SK-N-DZ (cell line): Measurements from ENCODE around the genes FDXR, CDR2L, NT5C and SMIM5.

RAMPAGE:
- cytosol, long total RNA = no peak
- nucleus, long total RNA = no peak
These were observed 32.0 kb downstream of the GRIN2C start for GRCh38 chr17:74827614-74828214.

DNA sequence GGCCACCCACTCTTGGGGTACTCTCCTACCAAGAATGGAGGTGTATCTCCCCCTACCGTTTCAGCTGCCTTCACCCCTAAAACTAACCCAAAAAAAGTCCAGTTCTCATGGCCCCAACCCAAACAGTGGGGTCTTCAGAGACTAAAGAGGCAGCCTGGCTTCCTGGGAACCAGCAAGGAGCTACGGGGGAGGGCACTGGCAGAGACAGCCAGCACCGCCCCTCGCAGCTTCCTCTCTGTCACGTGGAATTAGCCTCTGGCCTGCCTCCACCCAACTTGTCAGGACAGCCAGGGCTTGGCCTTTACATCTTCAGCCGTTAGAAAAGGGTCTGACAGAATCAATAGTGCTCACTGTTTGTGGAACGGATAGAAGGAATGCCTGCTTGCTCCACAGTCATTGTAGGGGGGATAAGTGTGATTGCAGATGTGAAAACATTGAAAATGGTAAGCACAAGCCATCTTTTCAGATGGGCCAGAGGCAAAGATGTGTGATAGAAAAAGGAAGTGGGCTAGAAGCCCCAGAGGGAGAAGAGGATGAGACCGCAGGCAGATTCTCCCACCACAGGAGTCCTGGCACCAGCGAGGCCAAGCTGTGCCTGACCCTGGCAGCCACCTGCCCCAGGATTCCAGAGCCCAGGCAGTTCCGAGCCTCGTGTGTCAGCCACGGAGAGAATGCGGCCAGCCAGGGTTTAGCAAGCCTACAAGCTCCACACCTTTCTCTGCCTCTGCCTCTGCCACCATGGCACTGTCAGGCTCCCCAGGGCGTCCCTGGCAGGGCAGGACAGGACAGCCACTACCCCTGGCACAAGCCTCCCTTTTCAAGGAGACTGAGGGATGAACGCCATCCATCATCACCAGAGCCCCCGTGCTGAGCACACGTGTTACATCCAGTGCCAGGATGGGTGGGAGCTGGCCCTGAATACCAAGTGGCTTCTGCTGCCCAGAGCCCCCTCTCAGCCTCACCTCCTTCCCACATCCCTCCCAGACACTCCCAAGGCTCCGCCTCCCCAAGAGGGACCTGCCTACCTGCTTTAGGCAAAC, 18.5 kb downstream of the GRIN2C start:
RAMPAGE:
- cytosol, long total RNA = no peak
- nucleus, long total RNA = no peak

DNA sequence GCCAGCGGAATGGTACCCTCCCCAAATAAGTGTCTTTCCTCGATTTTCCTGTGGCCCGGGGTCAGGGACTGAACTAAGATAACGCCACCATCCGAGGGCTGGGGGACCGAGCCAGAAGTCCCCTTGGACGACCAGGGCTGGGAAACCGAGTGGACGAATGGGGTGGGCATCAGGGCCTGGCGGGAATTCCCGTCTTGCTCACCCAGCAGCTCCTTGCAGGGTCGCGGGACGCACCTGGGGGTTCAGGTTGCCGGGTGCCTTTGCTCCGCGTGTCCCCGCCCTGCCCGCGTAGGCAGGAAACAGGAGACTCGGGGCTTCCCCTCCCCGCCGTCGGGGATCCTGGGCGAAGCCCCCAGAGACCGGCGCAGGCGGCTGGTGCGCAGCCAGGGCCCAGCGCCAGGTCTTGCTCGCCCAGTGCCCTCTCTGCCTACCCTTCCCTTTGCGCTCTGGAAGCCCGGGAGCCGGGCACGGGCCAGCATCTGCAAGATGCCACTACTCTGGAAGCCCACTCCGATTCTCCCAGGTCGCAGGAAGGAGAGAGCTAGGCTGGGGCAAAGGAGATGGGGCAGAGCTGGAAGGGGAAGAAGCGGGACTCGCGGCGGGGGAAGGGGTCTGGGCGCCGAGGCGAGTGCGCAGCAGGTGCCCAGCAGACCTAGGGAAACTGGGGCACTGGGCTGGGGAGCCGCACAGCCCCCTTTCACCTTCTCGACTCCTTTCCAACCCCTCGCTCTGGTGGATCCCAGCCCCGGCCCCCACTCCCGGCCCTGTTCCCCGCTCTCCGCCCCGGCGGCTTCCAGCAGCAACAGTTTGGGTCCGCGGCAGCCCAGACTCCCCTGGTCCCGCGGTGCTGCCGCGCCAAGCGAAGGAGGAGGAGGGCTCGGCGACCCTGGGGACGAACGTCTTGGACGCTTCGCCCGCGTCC, 823 bp upstream of the GRIN2C start:
RAMPAGE:
- cytosol, long total RNA = no peak
- nucleus, long total RNA = no peak

GRCh38 chr17:74872814-74873851, at the start of gene FDXR:
Gene FDXR, minus strand, starts transcription at chr17:74872994.
RAMPAGE:
- cytosol, long total RNA = start-site peak on the minus strand at chr17:74872992-74873044, 51 and 45 reads in 2 replicates
- nucleus, long total RNA = start-site peak on the minus strand at chr17:74872968-74873025, 35 and 23 reads in 2 replicates

RAMPAGE:
- cytosol, long total RNA = no peak
- nucleus, long total RNA = no peak
These were observed at the start of gene CDR2L for GRCh38 chr17:74987189-74987745. Gene CDR2L, plus strand, starts transcription at chr17:74987632.

GRCh38 chr17:75003937-75004852, 8.3 kb upstream of the MRPL58 start:
RAMPAGE:
- cytosol, long total RNA = no peak
- nucleus, long total RNA = no peak

RAMPAGE:
- cytosol, long total RNA = no peak
- nucleus, long total RNA = no peak
These were observed 14.5 kb downstream of the ATP5PD start for GRCh38 chr17:75032208-75032779.

DNA sequence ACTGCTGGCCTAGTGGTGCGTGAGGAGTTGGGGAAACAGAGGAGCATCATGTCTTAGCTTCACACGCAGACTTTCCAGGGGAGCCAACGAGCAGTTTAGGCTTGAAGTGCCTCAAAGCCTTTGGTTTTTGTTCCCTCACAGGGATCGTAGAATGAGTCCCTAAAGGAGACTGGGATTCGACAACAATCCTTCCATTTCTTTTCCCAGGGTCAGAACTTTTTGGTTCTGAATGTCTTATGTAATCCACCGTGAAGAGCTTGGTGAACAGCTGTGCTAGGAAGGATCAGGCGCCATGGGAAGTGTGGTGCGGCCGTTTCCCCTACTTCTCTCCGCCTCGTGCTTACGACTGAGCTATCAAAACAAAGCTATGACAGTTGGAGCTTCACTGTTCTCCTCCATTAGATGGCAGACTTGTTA, 12.7 kb downstream of the KCTD2 start:
RAMPAGE:
- cytosol, long total RNA = no peak
- nucleus, long total RNA = no peak

RAMPAGE:
- cytosol, long total RNA = no peak
- nucleus, long total RNA = no peak
These were observed 1.2 kb downstream of the SLC16A5 start for GRCh38 chr17:75088867-75089413.

DNA sequence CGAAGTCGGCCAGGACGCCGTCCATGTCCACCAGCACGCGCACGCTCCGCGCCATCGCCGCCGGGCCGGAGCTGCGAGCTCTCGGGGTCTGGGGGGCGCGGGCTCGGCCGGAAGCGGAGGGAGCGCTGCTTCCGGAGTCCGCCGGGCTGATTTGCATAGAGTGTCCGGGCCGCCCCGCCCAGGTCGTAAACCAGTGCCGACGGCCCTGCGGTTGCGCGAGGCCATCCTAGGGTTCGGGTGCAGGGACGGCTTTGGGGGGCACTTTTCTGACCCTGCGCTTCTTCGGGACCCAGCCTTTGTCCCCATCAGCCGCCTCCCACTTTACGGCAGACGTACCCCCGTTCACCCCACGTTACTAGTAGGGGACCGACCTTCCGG, at the start of gene NT5C:
Gene NT5C (minus strand): TSS at position 90 of the 378 bp plus-strand sequence.
RAMPAGE:
- cytosol, long total RNA = no peak
- nucleus, long total RNA = no peak

DNA sequence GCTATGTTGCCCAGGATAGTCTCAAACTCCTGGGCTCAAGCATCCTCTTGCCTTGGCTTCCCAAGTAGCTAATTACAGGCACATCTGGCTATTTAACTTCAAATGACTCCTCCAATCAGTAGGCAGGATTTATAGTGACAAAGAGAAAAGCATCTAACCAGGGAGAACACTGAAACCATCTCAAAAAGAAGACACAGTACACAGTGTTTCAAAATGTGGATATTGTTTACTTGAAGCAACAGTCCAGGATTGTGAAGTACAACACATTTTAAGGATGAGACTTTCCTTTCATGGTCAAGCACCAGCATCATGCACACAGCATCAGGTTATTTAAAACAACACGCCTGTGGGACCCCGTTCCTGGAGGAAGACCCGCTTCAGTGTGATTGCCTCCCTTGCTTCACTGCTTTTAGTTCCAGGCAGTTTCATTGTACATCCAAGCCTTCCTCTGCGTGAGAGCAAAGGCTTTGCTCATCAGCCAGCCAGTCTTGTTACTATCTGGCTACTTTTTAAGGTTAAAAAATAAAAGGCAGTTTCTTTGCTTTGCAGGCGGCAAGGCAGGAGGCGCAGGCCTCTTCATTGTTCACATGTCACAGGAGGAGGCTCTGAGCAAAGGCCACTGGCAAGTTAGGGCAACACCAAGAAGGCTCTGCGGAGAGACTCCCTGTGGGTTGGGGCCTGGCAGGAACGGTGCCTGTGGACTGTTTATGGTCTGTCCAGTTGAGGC, 3.7 kb upstream of the NT5C start:
RAMPAGE:
- cytosol, long total RNA = no peak
- nucleus, long total RNA = no peak

RAMPAGE:
- cytosol, long total RNA = no peak
- nucleus, long total RNA = no peak
These were observed 3.1 kb downstream of the MIF4GD start for GRCh38 chr17:75267710-75268569.

RAMPAGE:
- cytosol, long total RNA = no peak
- nucleus, long total RNA = no peak
These were observed 52.9 kb upstream of the SLC25A19 start for GRCh38 chr17:75341860-75342879.

DNA sequence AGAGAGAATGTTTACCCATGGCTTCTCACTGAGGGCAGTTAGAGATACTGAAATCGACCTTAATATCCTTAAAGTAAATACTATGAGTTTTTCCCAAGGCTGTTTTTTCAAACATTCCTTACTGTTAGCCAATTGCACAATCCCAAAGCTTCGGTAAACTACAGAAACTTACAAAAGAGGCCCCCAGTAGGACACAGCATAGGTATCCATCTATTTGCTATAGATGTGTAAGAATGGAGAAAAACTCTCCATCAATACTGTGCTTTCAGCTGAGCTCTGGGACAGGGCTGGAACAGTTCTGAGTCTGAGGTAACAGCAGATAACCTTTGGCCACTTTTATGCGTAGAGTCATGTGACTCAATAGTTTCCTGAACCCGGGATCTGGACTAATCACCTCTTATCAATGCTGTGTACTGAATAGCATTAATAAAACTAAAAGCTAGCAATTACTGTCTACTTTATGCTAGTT, 22.4 kb downstream of the GRB2 start:
RAMPAGE:
- cytosol, long total RNA = no peak
- nucleus, long total RNA = no peak

GRCh38 chr17:75518203-75518582, 1.9 kb downstream of the TSEN54 start:
RAMPAGE:
- cytosol, long total RNA = no peak
- nucleus, long total RNA = no peak

DNA sequence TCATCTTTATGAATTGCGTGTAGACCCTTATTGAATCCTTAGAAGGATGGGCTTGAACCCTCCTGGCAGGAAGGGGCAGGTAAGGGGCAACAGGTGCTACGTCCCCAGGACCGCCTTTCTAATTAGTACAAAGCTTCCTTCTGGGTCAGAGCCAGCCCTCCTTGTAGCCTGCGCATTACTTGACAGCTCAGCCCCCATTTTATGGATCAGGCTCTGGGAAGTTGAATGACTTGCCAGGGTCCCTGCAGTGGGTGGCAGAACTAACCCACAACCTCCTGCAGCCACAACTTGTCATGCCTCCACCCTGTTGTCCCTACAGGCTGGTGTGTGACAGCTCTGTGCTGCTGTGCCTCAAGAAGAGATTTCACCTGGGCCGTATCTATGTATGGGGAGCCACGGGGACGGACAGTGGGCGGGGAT, 2.7 kb downstream of the MYO15B start:
RAMPAGE:
- cytosol, long total RNA = no peak
- nucleus, long total RNA = no peak

GRCh38 chr17:75628214-75628675, 5.0 kb upstream of the SMIM5 start:
RAMPAGE:
- cytosol, long total RNA = no peak
- nucleus, long total RNA = no peak

DNA sequence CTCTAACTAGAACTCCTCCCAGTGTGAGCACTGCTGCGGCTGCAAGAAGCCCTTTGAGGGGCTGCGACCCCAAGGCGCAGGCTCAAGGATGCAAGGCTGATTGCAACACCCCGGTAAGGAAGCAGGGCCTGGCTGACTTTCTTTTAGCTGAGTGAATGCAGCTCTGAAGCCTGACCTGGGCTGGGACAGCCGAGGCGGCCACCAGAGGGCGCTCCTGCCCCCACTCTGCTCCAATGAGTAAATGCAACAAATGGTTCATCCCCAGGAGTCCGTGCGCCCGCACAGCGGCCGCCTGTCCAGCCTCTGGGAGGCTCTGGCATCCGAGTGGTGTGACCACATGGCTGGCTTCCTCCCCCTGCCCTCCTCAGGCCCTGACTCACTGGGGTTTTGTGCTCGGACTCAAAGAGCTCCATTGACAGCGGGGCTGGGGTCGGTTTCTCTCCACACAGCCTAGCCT, 315 bp upstream of the SMIM5 start:
RAMPAGE:
- cytosol, long total RNA = no peak
- nucleus, long total RNA = no peak

RAMPAGE:
- cytosol, long total RNA = no peak
- nucleus, long total RNA = no peak
These were observed at the start of gene SMIM5 for GRCh38 chr17:75633348-75634324. Gene SMIM5, plus strand, starts transcription at chr17:75633434.

DNA sequence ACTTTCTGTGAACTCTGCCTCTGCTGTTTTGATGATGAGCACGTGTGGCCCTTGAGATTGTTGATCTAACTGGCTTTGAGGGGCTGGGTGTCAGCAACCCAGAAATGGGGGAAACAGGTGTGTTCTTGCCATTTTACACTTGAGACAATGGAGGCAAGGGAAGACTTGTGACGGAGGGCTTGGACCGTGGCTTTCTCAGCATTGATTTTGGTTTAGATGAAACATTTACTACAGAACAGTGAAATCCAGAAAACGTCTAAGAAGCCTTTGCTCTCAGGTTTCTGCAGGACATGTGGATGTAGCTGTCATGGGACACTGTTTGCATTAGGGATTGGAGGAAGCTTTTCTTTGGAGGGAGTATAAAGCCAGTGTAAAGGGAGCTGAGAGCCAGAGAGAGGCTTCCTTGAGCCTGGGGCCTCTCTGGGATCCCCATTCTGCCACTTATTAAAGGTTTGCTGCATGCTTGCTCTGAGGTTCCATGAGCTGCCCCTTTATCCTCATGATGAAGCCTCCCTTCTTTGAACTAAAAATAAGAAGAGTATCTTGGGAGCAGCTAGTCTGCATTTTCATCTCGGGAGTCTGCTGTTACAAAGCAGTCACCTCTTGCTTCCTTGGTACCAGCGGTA, 25.4 kb downstream of the SAP30BP start:
RAMPAGE:
- cytosol, long total RNA = no peak
- nucleus, long total RNA = no peak